LUHMES (cell line): ENCODE results near the gene FLT3LG.

DNA sequence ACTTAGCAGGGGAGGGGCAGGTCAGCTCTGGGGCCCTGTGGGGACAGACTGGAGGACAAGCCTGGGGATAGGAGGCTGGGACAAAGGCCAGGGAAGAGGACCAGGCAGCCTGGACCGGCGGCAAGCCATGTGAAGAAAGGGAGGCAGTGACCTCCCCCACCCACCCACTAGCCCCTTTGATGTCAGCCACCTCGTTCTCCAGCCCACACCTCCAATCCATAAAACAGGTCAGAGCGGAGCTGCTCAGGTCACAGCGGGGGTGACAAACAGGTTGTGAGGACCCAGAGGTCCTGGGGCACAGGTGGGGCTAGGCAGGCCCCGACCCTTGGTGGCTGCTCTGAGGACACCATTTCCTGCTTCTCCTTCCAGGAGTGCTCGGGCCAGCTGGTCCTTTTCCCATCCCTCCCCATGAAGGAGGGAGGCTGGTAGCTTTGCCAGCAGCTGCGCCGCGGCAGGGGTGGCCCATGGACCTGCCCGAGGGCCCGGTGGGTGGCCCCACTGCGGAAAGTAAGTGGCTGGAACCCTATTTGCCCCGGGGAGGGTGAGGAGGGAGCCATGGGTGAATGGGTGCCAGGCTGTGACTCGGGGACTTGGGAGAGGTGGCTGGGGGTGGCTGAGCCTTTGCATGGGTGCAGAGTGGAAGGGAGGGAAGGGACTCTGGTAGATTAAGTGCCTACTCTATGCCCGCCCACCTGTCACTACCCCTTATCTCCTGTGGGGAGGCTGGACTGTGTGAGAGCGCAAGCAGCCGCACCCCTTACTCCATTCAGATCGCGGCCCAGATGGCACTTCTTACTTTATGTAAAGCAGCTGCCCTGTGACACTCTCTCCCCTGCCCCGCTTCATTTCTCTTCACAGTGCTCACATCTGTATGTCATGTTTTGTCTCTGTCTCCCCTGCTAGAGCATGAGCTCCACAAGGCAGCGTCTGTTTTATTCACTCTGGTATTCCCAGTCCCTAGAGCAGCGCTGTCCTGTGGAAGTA, 2.7 kb downstream of the KASH5 start:
- PRO-cap, result no peak

- PRO-cap, result no peak
Measured at GRCh38 chr19:49453757-49454474, 891 bp downstream of the ALDH16A1 start.

GRCh38 chr19:49473680-49474892, at the start of gene FLT3LG:
TSS of gene FLT3LG (plus strand) at chr19:49474215.
- PRO-cap, result no peak

- PRO-cap, result no peak
Measured at GRCh38 chr19:49493151-49493612, 3.1 kb upstream of the RPS11 start.

DNA sequence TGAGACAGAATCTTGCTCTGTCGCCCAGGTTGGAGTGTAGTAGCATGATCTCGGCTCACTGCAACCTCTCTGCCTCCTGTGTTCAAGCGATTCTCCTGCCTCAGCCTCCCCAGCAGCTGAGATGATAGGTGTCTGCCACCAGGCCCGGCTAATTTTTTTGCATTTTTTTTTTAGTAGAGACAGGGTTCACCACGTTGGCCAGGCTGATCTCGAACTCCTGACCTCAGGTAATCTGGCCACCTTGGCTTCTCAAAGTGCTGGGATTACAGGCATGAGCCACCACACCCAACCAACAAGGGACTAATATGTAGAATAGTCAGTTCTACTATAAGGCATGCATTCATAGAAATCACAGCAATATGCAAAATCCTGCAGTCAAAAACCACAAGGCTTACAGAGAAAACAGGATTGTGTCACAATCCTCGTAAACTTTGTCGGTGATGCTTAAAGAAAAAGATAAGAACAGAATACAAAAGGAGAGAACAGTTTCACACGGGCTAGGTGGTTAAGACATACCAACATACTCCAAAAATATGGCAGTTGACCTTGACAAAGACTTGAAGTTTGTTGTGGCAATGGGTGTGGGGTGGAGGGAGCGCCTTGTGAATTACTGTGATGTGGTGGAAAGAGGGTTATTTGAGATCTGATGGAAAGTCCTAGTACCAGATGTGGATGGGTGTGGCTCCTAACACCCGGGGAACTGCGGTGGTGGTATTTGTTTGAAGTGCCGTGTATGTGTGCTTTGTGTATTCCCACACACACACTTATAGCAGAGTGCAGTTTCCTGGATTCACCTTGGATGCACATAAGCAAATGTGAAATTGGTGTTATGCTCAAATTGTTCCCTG, 12.4 kb downstream of the NOSIP start:
- PRO-cap, result no peak

DNA sequence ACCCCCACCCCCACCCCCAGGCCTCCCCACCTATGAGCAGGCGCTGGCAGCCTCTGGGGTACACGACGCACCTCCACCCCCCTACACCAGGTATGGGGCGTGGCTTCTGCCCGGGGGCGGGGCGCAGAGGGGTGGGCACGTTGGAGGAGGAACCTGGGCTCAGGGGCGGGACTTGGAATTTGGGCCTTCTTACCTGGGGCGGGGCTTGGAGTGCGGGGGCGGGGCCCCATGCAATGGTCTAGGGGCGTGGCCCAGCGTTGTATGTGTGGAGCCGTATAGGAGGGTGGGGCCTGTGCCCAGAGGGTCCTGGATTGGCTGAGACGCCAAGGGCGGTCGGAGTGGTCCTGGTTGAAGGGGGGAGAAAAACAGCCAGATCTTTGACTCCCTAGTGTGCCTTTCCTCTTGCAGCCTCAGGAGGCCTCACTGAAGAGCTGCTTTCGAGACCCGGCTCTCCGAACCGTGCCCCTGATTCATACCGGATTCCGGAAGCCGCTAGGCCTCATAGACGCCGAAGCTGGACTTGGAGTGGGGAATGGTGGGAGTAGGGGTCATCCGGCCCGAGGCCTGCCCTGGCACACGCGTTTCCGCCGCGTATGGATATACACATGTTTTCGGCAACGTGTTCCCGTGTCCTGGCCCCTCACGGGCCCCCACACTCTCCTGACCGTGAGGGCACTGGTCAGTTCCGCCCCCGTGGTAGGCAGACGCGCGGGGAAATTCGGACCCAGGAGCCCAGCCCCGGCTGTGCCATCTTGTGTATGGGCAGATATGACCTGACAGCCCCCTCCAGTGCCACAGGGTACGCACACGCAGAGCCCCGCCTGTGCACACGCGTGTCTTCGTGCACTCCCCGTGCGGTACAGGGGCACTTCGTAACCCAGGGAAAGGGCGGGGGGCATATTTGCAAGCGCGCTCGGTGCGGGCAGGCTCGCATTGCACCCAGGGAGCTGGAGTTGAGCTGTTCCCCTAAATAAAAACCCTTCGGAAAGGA, 724 bp upstream of the PRR12 start:
- PRO-cap, result unidirectional peak, plus-strand start at position 388 of the sequence; bidirectional peak, plus-strand start at position 574 of the sequence, minus-strand start at position 462 of the sequence

- PRO-cap, result no peak
Measured at GRCh38 chr19:49637808-49638999, 1.7 kb downstream of the RRAS start.

- PRO-cap, result no peak
Measured at GRCh38 chr19:49643473-49643927, 1.5 kb downstream of the SCAF1 start.

- PRO-cap, result no peak
Measured at GRCh38 chr19:49685661-49686153, 3.7 kb upstream of the ADM5 start.

- PRO-cap, result no peak
Measured at GRCh38 chr19:49761672-49762386, 1.3 kb downstream of the TSKS start.

DNA sequence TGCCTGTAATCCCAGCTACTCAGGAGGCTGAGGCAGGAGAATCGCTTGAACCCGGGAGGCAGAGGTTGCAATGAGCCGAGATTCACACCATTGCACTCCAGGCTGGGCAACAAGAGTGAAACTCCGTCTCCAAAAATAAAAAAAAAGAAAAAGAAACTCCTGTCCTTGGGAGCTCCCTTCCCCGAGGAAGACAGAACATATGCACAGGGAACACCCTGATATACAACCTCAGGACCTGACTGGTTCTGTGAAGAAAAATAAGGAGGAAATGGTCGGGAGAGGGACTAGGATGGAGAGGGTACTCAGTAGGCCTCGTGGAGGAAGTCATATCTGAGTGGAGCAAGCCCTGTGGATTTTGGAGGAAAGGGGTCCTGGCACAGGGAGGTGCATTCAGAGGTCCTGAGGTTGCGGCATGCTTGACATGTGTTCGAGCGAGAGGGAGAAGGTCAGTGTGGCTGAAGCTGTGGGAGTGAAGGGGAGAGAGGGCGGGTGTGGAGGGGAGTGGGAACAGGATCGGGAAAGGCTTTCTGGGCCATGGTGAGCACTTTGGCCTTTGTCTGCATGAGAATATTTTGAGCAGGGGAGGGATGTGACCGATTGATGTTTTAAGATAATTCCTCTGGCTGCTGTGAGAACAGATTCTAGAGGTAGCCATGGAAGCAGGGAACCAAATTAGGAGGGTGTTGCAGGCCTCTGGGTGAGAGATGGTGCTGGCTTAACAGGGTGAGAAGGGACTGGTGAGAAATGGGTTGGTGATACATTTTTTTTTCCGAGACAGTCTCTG, 2.5 kb downstream of the AP2A1 start:
- PRO-cap, result no peak

GRCh38 chr19:49838693-49839558, 20.8 kb downstream of the MED25 start:
- PRO-cap, result no peak

GRCh38 chr19:49850392-49851374, 16.7 kb downstream of the PNKP start:
- PRO-cap, result bidirectional peak, plus-strand start at chr19:49850727, minus-strand start at chr19:49850612; bidirectional peak, plus-strand start at chr19:49851181, minus-strand start at chr19:49850979

- PRO-cap, result no peak
Measured at GRCh38 chr19:50198723-50199010, 4.8 kb upstream of the MYH14 start.

- PRO-cap, result no peak
Measured at GRCh38 chr19:50214524-50215621, 11.5 kb downstream of the MYH14 start.

DNA sequence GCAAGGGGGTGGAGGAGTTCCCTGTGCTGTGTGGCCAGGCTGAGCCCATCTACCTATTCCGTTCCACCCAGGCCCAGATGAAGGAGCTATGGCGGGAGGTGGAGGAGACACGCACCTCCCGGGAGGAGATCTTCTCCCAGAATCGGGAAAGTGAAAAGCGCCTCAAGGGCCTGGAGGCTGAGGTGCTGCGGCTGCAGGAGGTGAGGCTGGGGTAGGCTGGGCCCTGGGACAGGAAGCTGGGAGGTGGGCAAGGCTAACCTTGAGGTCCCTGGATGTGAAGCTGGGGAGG, 37.0 kb downstream of the KCNC3 start:
- PRO-cap, result no peak

DNA sequence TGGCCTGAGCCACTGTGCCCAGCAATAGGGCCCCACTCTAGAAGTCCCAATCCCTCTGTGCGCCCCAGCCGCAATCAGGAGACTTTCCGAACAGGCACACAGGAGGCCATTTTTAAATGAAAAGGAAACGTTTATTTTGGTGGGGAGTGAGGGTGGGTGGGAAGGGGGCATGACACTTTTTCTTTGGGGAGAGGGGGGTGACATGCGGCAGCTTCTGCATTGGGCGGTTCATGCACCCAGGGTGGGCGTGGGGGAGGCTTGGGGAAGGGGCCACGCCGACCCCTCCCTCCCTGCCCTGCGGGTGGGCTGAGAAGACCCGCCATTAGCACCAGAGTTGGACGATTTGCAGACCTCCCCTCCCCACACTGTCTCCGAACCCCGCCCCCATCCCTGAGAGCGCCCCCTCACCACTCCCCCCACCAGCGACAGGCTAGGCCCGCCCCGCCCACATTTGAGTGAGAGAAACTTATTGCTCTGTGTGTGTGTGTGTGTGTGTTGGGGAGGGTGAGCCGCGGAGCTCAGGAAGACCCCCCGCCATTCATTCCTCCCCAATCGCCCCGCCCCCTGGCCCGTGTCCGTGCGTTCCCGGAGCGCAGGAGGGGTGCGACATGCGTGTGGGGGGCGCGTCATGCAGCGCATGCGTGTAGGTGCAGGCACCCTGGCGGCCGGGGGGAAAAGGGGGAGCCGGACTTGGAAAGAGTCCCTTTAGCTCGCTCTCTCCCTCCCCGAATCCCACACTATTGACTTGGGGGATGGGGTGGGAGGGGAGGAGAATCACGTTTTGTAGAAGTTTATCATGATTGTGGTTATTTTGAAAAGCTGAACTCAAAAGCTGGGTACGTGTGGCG, 17.1 kb downstream of the KCNC3 start:
- PRO-cap, result no peak

GRCh38 chr19:50312676-50313735, 16.2 kb downstream of the KCNC3 start:
- PRO-cap, result no peak

GRCh38 chr19:50314830-50315248, 14.3 kb downstream of the KCNC3 start:
- PRO-cap, result no peak

DNA sequence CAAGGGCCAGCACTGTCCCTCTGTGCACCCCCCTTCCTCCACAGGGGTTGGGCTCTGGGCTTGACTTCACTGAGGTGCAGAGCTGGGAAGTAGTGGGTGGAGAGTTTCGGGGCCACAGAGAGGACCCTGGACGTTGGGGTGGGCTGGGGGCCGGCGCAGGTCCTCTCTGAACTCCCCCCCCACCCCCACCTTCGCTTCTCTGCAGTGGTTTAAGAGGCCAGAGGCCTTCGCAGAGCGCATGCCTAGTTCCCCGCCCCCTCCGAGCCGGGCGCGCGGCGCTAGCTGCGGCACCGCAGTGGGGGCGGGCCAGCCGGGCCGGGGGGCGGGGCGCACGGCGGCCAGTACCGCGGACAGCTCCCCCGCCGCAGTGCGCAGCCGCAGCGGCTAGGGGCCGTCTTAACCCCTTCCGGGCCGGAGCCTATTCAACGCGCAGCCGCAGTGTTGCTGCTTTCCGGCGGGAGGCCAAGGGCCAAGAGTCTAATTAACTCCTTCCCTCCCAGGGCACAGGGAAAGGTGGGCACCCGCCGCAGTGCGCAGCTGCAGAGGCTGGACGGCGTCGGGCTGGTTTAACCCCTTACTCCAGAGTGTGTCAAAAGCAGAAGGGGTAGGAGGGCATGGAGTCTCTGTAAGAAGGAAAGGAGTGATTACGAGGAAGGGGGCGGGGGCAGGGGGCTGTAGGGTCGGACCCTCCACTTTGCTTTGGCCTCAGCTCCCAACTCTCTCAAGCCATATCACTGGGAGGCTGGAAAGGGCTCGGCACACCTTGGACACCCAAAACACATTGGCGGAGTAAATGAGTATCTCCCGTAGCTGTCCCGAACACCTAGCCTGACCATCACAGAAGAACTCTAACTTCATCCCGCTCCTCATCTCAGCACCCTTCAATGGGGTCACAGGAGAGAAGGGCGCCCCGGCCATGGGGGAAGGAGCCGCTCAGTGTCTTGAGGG, 3.5 kb downstream of the KCNC3 start:
- PRO-cap, result no peak